ENCODE measurements around the gene KIF1B.

DNA sequence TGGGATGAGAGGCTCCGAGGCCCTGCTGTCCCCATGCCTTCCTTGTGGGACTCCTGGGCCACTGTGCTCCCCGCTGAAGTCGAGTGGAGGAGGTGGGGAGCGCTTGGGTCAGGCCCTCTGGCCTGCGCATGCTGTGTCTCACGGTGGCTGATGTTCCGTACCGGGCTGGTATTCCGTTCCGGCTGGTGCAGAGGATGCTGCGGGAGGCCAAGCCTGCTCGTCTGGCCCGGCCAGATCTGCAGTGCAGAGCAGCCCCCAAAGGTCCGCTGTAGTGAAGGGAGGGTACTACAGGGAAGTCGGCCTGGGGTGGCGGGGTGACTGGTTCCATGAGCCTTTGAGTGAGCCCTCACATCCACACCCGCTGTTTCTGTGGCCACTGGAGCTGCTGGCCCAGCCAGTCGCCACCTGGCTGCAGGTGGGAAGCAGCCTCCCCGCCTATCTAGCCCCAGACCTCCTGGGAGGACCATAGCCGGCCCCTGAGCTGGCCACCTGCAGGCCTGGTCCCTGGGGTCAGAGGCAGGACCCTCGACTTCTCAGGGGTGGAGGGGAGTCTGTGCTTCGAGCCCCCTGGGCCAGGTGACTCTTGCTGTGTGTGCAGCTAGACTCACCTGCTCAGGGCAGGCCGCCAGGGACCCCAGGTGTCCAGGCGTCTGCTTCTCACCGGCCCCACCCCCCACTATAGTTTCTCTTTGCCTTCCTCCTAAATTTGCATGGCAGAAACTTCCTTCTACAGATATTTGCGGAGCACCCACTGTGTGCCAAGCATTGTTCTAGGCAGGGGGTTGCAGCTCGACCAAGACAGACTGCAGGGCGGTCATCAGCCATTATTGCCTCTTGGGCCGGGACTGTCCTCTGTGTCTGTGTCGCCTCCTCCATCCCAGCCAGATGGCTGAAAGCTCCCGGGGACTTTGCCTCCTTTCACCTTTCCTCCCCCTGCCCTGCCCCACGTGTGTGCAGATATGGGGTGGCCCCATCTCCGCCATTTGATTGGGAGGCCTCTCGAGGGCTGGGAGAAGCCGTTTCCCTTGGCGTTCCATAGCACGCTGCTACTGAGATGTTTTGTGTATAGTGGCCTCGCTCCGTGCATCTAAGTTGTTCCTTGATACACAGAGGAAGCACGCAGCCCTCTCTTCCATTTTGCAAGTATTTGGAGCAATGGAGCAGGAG lies 27.2 kb downstream of the SPSB1 start:
- RRBS = 83% methylated on average over 5 of the region's 40 CpGs

DNA sequence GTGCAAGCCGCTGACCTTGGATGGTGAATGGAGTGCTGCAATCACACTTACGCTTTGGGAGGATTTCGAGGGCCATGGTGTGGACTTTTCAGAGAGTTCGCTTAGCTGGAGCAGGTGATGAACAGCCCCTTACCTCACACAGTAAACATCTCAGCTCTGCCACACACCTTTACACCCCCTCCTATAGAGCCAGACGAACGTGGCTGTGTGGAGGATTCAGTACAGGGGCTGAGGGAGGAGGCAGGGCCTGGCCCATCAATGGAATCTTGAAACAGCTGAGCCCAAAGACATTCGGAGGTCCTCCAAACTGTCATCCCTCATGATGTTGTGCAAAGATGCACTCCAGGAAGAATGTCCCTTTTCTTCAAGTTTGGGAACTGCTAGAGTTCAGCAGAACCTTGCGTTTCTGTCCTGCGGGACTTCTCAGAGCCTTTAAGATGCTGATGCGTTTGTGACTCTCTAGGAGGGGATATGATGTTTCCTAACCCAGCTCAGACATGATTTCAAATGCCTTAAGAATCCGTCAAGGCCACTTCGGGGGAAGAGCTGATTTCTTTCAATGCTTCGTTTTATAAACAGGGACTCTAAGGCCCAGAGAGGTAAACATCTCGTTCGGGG lies 35.4 kb downstream of the SPSB1 start:
- RRBS = no CpG with 5 or more reads among the region's 15 CpGs

- RRBS = 50% methylated on average over 2 of the region's 9 CpGs
Observed at GRCh38 chr1:9398037-9398407, 105.3 kb downstream of the SPSB1 start.

GRCh38 chr1:9406033-9406492 lies 113.4 kb downstream of the SPSB1 start:
- RRBS = no CpG with 5 or more reads among the region's 7 CpGs

GRCh38 chr1:9437837-9438367 lies 101.4 kb upstream of the SLC25A33 start:
- RRBS = no CpG with 5 or more reads among the region's 13 CpGs

GRCh38 chr1:9551143-9551765 lies 12.0 kb downstream of the SLC25A33 start:
- RRBS = no CpG with 5 or more reads among the region's 7 CpGs

DNA sequence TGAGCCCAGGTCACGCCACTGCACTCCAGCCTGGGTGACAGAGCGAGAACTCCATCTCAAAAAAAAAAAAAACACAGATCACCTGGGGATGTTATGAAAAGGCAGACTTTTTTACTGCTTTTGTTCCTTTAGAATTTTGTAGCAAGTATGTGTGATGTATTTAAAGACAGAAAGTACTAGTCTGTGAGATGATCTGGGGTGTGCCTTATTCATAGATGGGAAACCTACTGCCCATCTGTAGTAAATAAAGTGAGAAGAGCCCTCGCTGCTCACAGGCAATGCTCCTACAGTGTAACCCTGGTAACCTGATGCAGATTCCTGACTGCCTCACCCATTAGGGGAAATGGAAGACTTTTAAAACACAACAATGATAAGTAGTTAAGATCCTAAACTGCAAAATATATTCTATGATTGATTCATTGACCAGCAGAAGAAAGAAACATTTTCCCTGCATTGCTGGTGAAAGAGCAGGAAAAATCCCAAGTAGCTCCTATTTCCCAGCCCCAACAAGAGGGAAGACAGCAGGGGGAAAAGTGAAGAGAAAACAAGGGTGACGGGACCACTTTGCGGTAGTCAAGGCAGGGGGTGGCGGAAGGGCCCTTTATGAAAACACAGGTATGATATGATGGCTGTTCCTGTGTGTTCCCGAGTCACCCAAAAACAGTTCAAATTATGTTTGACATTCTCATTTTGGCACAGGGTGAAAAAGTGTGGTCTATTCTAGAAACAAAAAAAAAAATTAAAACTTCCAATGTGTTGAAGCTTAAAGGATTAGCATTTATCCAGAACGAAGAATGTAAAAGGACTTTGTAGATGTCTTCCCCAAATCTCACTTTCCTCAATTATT lies 19.3 kb upstream of the TMEM201 start:
- RRBS = no CpG with 5 or more reads among the region's 8 CpGs

- RRBS = no CpG with 5 or more reads among the region's 15 CpGs
Observed at GRCh38 chr1:9723801-9724587, 72.5 kb downstream of the PIK3CD start.

GRCh38 chr1:9729917-9730303 lies 78.4 kb downstream of the PIK3CD start:
- RRBS = 90% methylated on average over 13 of the region's 15 CpGs

DNA sequence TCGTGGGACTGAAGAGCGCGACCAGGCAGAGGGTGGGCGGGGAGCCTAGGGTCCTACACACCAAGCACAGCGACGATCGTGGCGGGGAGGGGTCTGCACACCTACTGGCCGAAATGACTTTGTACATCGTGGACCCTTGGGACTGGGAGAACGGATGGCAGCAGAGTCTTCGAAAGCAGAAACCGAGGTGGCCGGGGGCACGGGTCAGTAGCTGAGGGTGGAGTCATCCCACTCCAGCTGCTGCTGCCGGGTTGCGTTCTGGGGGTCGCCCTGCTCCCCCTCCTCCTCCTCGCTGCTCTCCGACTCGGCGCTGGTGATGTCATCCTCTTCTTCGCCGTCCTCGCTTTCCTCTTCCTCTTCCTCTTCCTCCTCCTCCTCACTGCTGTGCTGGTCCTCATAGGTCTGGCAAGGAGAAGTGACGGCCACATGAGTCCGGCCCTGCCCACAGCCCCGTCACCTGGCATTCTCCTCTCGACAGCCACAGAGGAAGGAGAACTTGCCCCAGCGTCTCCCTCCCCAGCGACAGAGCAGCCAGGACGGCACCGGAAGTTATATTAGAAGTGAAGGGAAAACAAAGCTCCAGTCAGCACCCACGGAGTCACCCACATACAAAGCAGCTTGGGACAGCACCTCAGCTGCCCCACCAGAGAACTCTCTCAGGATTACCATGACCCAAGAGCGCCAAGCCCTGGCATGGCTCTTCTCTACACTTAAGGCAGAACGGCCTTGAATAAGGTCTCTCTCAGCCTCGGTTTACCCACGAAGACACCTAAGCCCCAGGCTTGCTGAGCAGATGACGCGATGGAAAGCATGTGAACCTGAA lies 79.0 kb downstream of the PIK3CD start:
- RRBS = 99% methylated on average over 3 of the region's 40 CpGs

GRCh38 chr1:9751355-9751863 lies 72.4 kb downstream of the CLSTN1 start:
- RRBS = no CpG with 5 or more reads among the region's 15 CpGs

DNA sequence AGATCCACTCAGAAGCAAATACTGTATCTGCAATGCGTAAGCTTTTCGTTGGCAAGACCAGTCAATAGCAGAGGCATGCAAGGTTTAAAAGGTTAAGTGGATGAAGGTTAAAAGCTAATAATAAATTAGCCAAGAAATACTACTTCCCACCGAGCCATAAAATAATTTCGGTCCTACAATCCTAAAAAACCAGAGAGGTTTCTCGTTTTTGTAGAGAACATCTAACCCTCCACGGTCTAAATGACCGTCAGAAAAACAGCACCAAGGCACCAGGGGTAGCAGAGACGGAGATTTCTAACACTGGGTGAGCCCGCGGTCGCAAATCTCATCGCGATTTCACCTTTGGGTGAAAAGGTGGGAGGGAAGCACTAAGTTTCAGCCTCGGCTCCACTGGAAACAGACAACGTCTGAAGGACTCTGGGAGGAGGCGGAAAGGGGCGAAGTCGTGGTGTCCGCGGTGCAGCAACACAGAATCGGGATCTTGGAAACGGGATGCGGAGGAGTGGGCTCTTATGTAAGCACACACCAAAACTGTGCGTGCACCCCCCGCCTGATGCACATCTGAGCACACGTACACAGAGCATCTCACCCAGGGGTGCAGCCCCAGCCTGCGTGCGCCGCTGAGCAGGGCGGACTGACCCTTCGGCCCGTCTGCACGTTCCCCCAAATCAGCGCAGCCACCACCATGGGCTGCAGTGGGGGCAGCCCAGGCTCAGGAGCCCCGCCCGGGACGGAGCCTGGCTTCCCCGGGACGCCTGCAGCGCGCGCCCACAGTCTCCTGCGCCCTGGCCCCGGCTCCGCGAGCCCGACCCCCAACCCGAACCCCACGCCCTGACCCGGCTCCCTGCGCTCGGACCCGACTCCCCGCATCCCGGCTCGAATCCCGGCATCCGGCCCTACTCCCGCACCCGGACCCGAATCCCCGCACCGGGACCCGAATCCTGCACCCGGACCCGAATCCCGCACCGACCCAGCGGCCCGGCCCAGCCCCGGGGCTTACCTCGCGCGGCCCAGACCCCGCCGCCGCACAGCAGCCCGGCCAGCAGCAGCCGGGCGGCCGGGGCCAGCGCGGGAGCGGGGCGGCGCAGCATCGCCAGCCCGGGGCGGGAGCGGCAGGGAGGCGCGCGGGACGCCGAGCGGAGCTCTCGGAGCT lies 746 bp downstream of the CLSTN1 start:
- RRBS = 1% methylated on average over 36 of the region's 97 CpGs

GRCh38 chr1:9849903-9850449 lies 26.2 kb upstream of the CLSTN1 start:
- RRBS = no CpG with 5 or more reads among the region's 10 CpGs

DNA sequence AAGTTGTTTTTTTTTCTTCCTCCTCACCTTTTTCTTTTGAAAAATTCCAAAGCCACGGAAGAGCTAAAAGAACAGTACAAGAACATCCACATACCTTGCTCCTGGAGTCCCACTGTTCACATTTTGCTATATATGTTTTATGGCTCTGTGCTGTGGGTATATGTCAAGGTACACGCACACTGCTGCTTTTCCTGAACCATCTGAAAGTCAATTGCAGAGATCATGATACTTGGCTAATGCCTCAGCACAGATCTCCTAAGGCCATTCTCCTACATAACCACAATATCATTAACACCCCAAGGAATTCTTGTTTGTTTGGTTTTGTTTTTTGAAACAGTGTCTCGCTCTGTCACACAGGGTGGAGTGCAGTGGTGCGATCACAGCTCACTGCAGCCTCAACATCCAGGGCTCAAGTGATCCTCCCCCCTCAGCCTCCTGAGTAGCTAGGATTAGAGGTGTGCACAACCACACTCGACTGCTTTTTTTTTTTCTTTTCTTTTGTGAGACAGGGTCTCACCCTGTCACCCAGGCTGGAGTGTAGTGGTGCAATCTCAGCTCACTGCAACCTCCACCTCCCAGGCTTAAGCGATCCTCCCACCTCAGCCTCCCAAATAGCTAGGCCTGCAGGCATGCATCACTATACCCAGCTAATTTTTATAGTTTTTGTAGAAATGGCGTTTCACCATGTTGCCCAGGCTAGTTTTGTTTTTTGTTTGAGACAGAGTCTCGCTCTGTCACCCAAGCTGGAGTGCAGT lies 15.8 kb downstream of the CTNNBIP1 start:
- RRBS = no CpG with 5 or more reads among the region's 8 CpGs

GRCh38 chr1:9961085-9961726 lies 17.9 kb downstream of the NMNAT1 start:
- RRBS = no CpG with 5 or more reads among the region's 6 CpGs

DNA sequence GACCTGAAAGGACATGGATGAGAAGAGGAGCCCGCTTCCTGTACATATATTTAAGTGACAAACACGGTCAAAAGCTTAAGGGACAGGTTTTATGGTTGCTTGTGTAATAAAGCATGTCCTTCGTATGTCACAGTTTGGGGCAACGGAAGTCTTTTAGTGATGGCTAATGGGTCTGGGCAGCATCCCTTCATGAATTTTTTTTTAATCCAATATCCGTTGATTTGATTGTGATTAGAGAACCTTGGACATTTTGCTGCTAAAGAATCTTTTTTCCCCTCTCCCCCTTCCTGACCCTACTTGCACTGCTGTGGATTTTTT lies 30.3 kb upstream of the KIF1B start:
- RRBS = no CpG with 5 or more reads among the region's 5 CpGs

DNA sequence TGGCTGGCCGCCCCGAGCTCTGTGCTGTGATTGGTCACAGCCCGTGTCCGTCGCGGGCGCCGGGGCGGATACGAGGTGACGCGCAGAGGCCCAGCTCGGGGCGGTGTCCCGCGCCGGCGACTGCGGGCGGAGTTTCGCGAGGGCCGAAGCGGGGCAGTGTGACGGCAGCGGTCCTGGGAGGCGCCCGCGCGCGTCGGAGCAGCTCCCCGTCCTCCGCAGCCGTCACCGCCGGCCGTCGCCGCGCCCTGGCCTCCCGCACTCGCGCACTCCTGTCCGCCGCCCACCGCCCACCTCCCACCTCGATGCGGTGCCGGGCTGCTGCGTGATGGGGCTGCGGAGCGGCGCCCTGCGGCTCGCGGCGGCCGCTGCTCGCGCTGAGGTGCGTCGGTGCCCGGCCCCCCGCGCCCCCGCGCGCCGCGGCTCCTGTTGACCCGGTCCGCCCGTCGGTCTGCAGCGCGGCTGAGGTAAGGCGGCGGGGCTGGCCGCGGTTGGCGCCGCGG lies at the start of gene KIF1B:
TSS of gene KIF1B (plus strand) at position 156 of the 500 bp plus-strand sequence.
- RRBS = under 1% methylated on average over 58 of the region's 84 CpGs

GRCh38 chr1:10495910-10496482 lies 21.2 kb downstream of the PEX14 start:
- RRBS = no CpG with 5 or more reads among the region's 17 CpGs

DNA sequence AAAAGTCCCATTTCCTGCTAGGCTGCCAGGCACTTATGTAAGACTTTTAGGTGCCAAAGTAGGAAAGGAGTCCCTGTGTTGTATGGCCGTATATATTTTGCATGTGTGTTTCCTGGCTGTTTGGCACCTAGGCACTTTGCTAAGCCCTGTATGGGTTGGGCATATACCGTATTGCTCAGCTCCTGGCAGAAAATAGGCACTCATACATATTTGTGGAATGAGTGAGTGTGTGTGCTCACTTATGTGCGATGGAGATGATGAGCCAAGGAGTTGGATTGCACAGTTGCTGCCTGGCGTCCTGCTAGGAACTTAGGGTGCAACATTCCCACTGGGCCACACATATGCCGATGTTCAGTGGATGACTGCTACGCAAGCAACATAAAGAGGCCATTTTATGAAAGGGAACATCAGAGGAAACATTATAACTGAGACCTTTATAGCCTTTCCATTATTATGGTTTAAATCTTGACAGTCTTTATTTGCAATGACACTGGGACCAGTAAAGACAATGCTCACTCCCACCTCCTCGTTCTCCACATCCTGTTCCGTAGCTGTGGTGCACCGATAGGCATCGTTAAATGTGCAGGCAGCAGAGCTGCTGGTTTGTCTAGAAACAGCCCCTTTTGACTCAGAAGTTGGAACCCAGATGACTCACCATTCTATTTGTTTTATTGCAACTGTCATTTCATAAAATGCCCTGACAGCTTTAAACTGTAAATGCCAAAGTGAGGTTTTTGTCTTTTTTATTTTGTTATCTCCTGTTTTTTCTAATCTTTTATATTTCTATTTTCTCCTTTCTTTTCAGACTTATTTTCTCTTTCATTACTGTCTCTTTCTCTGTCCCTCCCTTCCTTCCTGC lies 36.0 kb downstream of the PEX14 start:
- RRBS = no CpG with 5 or more reads among the region's 10 CpGs

DNA sequence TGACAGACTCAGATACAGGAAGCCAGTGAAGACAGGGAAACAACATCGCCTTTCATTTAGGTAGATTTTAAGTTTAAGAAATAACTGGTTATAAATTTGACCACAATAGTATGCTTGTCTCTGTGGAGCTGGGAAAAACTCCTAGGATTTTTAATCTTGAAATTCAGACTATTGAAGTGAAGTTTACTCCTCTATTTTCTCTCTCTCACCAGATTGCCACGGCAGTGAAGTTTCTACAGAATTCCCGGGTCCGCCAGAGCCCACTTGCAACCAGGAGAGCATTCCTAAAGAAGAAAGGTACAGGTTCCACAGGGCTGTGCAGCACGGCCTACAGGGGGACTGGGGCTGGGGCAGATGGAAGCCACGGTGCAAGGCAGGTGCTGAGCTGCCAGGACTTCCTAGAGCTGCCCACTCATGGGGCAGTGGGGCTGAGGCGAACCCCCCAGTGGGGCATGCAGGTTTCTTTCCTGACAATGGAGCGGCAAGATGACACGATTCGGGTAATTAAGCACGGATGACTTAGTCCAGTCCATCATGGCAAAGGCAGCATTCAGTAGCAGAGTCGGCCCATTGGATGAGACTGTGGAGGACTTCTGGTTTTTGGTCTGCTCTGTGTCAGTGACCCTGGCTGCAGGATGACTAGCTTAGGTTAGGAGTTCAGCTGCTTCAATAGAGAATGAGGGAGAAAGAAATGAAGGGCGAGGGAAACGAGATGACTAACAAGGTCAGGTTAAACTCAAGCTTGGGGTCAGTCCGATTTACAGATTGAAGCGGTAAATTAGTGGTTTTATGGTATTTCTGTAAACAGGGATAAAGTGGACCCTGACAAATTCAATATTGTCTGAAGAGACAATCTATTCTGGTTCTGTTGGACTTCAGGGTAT lies 61.5 kb downstream of the PEX14 start:
- RRBS = no CpG with 5 or more reads among the region's 16 CpGs

All from SK-N-MC (cell line).